ENCODE measurements around the genes TMEM201, CTNNBIP1 and UBE4B.

DNA sequence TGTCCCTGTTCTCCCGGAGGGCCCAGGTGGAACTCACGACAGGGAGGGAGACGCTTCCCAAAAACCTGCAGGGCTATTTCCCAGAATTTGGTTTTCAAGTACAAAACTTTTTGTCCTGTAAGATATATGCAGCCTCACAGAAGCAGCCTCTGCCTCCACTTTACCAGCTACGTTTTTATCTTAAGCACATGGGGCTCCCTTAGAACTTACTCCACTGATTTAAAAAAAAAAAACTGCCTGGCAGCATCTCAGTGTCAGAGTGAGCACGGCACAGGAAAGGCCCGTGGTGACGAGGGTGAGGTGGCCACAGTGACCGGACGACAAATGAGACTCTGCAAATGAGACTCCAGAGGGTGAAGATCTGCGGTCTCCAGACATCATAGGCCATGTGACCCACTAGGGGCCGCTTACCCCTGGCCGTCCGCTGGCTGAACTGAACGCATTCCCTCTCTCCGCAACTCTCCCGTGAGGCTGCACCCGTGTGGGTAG lies 23.8 kb upstream of the SPSB1 start:
- PRO-cap, result no peak
- RAMPAGE, long total RNA, 4 experiments, result no peak in any of the 4 experiments

DNA sequence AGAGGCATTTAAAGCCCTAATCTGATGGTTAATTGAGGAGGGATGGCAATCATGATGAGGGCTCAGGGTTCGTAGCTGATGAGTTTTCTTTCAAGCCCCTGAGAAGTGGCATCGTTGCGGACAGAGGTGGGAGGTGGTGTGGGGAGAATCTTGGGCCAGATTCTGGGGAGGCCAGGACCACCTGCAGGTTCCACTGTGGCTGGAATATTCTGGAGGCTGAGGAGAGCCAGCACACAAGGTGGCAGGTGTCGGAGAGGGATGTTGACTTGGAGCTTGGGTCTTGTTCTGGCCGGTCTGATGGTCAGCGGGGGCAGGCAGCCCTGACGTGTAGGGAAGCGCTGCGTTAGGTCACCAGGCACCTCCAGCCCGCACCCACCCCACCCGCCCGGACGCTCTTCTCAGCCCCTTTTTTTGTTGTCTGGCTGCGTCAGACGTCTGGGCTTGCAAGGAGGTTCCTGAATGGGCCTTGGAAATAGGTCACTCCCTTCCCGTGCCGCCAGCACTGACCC lies 29.9 kb downstream of the SPSB1 start:
- PRO-cap, result no peak
- RAMPAGE, long total RNA, 4 experiments, result no peak in any of the 4 experiments

DNA sequence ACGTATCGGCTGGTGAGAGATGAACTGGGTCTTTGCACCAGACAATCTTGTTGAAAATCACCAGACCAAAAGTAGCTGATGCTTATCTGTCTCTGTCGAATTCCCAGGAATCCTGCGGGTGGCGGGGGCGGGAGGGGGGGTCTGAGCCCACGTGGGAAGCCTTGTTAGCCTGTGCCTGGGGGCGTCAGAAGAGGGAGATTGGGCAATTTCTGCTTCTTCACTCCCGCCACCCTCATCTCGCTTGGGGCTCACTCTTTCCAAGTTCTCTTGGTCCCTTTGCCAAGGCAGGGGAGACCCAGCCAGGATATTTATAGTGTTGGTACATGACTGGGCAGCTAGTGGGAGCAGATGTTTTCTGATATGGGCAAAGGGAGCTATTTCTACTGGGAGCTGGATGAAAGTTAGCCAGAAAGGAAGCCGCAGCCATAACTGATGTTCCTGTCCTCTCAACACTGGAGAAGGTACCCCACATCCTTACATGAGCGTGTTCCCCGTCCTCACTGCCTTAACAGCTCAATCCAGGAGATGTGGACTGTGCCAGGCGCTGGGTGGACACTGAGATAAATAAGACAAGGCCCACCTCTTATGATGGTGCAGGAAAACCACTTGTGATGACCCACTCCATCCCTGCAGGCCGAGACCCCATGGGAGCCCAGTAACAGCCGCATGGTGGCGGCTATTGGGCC lies 89.9 kb upstream of the SLC25A33 start:
- PRO-cap, result no peak
- RAMPAGE, long total RNA, 4 experiments, result no peak in any of the 4 experiments

DNA sequence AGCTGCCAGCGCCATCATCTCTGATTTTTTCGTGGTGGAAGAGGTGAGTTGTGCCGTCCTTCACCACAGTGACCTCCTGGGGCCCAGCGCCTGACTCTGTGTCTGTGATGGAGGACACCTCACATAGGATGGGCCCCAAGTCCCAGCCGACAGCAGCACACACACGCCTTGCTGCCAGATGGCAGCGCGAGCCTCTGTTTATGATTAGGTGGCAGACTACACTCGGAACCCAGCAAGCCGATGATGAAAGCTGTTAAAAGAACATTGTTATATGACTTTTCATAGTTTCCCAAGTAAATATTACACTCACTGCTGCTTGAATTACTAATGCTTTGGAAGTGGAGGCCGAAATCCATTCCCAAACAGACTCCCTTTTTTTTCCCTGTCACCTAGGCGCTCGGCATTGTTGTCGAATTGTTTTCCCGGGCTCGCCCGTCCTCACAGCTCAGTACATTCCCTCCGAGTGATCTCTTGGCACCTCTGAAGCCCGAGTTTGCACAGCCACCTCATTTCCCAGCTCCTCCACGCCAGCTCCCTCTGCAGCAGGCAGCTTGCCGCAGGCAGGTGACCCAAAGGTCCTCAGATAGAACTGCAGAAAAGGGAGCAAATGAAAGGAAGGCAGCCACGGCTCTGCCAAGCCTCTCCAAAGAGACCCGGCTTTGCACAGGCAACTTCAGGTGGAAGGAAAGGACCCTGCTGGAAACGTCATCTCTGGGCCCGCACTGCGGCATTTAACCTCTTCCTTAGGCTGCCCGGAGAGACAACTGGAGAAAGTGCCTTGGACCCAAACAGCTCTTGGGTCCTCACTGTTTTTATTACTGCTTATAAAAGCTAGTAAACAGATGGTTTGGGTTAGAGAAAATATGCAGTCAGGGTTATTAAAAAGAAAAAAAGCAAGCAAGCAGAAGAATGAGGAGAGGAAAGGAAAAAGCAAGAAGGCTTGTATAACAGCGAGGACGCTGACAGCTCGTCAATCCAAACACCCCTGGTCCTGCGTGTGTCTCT lies 72.2 kb upstream of the SLC25A33 start:
- PRO-cap, result no peak
- RAMPAGE, long total RNA, 4 experiments, result no peak in any of the 4 experiments

- PRO-cap, result no peak
- RAMPAGE, long total RNA, 4 experiments, result no peak in any of the 4 experiments
Measured at GRCh38 chr1:9537640-9538720, 1.3 kb upstream of the SLC25A33 start.

DNA sequence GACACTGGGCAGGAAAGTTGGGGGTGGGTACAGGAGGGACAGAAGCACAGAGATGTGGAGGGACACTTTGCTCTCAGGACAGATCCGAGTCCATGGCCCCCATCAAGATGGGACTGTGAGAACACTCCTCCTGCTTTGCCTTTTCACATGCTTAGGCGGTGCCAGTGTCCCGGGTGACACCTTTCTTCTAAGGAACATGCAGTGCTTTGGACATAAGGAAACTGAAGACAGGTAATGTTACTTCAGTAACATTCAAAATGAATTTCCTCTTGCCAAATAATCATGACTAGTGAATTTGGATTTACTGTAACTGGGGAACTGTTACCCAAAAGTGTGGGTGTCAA lies 16.7 kb downstream of the SLC25A33 start:
- PRO-cap, result no peak
- RAMPAGE, long total RNA, 4 experiments, result no peak in any of the 4 experiments

GRCh38 chr1:9588211-9589359 lies at the start of gene TMEM201:
Gene TMEM201 (plus strand): TSS chr1:9588911.
- PRO-cap, result unidirectional peak, plus-strand start at chr1:9588754
- RAMPAGE, long total RNA, 4 experiments, result no peak in any of the 4 experiments

- PRO-cap, result no peak
- RAMPAGE, long total RNA, 4 experiments, result no peak in any of the 4 experiments
Measured at GRCh38 chr1:9612917-9614101, 24.6 kb downstream of the TMEM201 start.

DNA sequence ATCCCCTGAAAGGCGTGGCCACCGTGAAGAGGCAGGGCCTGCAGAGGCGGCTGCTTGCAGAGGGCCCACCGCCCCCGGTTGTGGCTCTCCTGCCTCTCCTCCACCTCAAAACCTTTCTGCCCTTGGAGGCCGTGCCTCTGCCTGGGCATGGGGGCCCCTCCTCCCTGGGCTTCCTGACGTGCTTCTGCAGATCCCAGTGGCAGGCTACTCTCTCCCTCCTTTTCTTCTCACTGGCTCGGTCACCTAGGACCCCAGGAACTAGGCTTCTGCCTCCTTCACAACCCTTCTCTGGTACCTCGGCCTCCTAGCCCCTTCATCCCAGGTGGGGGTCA lies 16.2 kb downstream of the CLSTN1 start:
- PRO-cap, result no peak
- RAMPAGE, long total RNA, 4 experiments, result no peak in any of the 4 experiments

GRCh38 chr1:9850450-9851419 lies 27.0 kb upstream of the CLSTN1 start:
- PRO-cap, result no peak
- RAMPAGE, long total RNA, 4 experiments, result no peak in any of the 4 experiments

- PRO-cap, result bidirectional peak, plus-strand start at chr1:9910613, minus-strand start at chr1:9910248
- RAMPAGE, long total RNA, 4 experiments, result no peak in any of the 4 experiments
Measured at GRCh38 chr1:9909921-9910451, at the start of gene CTNNBIP1. Gene CTNNBIP1 (minus strand): TSS chr1:9910269.

DNA sequence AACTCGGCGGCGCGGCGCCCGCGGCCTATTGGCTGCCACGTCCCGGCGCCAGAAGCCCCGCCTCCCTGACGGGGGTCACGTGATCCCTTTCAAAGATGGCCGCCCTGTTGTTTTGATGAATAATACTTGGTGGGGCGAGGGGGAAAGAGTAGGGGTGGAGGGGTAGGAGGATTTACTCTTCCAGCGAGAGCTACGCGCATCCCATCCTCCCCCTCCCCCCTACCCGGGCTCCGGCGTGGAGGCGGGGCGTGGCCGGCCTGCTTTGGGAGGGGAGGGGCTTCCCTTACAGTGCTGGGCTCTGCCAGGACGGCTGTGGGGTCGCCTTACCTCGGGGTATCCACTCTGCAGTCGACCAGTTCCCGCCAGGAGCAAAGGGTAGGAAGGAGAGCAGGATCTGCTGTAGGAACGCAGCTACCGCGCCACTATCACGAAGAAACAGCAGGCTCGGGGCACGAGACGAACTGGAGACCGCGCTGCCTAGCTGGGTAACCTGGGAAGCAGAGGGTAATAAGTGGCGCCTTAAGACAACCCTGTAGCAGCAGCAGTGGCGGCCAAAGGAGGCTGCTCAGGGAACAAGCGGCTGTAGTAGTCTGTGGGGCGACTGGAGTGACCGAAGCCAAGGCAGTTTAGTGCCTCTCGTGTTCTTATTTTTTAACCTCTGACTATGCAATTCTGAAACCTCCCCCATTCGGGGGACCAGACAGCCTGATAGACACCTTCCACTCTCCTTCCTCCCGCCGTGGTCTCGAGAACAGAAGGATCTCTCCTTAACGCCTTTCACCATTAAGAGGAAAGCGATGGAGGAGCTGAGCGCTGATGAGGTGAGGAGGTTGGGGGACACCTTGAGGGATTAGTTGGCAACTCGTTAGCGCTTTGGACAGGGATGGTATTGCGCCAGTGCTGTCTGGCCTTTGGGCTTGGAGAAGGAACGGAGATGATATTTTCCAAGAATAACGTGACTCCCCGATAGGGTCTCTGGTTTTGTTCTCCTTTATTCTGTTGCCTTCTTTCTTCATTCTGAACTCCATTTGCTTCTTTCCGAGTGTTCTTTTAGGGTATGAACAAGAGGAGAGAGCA lies at the start of gene UBE4B:
TSS of gene UBE4B (plus strand) at position 85 of the 1,077 bp plus-strand sequence.
- PRO-cap, result bidirectional peak, plus-strand start at position 122 of the sequence, minus-strand start outside the sequence
- RAMPAGE, long total RNA, 4 experiments, result start-site peak on the plus strand in 1 of 4 experiments, centred at positions 130 to 292 of the sequence, 20 to 61 reads per replicate

- PRO-cap, result bidirectional peak, plus-strand start at chr1:10209995, minus-strand start at chr1:10209896; bidirectional peak, plus-strand start at chr1:10210575, minus-strand start at chr1:10210362
- RAMPAGE, long total RNA, 4 experiments, result no peak in any of the 4 experiments
Measured at GRCh38 chr1:10209543-10210414, 591 bp upstream of the KIF1B start.

- PRO-cap, result no peak
- RAMPAGE, long total RNA, 4 experiments, result no peak in any of the 4 experiments
Measured at GRCh38 chr1:10258017-10258887, 47.9 kb downstream of the KIF1B start.

DNA sequence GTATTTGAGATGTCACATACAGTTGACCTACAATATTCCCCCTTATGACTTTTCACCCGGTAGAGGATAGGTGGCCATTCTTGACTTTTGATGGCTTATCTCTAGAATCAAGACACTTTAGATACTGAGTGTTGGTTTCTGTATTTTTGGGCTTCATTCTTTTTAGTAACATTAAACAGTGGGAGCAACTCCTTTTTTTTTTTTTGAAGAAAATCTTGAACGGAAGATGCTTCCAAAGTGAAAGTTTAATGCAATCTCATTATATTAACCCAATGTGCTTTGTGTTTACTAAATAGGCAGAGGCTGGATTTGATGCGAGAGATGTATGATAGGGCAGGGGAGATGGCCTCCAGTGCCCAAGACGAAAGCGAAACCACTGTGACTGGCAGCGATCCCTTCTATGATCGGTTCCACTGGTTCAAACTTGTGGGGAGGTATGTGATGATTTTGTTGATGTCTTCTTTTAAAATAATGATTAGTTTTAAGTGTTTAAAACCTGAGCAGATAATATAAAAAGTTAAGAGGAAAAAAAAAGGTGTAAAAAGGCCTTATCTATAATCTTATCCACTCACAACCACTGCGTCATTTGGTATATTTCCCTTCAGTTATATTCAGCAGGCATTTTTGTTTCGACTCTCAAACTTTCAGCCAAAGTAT lies 74.3 kb upstream of the PGD start:
- PRO-cap, result no peak
- RAMPAGE, long total RNA, 4 experiments, result no peak in any of the 4 experiments

DNA sequence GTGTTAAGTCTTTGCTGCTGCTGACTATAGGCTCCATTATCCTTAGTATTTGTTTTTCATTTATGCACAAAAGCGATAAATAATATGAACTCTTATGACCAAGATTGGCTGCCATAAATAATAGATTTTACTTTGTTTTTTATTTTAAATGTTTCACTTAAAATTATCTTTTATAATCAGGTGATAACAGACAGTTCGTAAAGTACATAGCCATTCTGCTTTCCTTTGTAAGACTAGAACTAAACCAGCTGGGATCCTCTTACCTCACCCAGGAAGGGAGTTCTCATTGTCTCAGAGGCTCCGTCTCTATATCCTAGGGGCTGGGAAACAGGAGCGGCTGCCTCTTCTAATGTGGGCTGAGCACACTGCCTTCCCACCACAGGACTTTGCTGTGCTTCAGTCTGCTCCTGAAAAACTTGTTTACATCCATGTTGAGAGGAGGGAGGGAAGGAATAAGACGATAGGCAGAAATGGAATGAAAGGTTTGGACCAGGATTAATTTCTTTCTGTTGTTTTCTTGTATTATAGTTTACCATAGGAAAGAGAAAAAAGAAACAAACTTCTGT lies 45.6 kb upstream of the PGD start:
- PRO-cap, result no peak
- RAMPAGE, long total RNA, 4 experiments, result no peak in any of the 4 experiments

- PRO-cap, result no peak
- RAMPAGE, long total RNA, 4 experiments, result no peak in any of the 4 experiments
Measured at GRCh38 chr1:10425675-10426464, 4.4 kb upstream of the CENPS start.

DNA sequence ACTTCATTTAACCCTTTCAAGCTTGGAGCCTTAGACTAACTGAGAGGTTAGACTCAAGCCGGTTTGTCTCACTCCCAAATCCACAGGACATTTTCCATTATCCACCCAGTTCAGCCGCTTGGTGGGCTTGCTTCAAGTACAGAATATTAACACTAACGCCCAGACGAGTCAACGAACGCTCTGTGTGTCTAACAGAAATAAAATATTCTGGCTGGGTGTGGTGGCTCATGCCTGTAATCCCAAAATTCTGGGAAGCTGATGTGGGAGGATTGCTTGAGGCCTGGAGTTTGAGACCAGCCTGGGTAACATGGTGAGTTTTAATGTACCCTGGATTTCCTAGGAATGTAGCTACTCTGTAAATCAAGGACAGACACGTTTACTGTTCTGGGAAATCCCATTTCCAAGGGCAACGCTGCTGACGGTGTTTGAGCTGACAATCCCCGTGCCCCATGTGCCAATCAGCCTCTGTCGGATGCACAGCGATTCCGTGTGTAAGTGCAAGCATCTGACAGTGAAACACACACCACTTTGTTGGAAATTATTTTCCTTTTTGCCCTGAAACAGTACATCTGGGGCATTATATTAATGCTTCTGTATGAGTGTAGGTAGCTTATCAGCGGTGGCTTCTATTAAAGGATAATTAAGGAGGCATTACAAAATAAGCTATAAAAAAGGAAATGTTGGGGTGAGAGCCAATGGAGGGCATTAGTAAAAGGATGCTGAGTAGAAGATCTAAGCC lies 8.0 kb downstream of the CORT start:
- PRO-cap, result no peak
- RAMPAGE, long total RNA, 4 experiments, result no peak in any of the 4 experiments

DNA sequence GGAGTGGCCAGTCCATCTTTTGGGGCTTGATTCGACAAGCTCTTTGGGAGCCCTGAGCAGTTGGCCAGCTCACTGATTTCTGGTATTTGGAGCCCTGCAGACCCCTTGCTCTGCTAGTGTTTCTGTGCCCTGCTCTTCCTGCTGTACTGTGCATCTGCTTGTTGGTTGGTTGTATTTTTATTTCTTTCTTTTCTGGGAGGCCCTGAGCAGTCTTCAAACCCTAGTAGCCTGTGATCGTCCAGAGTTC lies 21.8 kb downstream of the PEX14 start:
- PRO-cap, result no peak
- RAMPAGE, long total RNA, 4 experiments, result no peak in any of the 4 experiments

DNA sequence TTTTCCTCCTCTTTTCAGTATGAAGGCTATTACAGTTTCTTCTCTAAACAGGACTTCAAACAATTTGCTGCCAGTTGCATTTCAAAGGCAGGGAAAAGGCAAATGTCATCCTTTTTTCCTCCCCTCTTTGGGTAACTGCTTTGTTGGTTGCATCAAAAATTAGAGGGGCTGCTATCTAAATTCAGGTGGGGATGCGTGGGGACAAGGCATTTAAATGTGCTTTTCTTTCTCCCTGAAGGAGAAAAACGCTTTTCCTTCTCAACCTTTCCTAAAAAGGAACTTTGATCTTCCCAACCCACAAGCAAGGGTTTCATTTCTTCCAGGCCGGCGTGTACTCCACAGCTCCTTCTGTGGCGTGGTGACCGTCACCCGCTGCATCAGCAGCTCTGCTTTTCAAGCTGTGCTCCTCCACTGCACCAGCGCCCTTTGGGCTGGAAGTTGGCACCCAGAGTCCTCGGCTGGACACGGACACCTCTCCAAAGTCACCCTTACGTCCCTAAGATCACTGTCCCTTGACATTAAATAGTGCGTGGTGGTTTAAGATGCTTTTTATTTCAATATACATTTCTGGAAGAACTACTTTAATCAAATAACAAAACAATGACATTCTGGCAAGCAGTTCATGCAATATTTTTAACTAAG lies 54.3 kb downstream of the PEX14 start:
- PRO-cap, result no peak
- RAMPAGE, long total RNA, 4 experiments, result no peak in any of the 4 experiments

All from sigmoid colon (tissue), 4 donors.